Neural cell (in vitro differentiated cells): ENCODE data around the genes SCLT1 and PCDH18.

GRCh38 chr4:128517655-128518329 is 230.2 kb upstream of the PGRMC2 start:
- RAMPAGE, long total RNA, result no peak

GRCh38 chr4:128653409-128654142 is 155.9 kb upstream of the JADE1 start:
- RAMPAGE, long total RNA, result no peak

DNA sequence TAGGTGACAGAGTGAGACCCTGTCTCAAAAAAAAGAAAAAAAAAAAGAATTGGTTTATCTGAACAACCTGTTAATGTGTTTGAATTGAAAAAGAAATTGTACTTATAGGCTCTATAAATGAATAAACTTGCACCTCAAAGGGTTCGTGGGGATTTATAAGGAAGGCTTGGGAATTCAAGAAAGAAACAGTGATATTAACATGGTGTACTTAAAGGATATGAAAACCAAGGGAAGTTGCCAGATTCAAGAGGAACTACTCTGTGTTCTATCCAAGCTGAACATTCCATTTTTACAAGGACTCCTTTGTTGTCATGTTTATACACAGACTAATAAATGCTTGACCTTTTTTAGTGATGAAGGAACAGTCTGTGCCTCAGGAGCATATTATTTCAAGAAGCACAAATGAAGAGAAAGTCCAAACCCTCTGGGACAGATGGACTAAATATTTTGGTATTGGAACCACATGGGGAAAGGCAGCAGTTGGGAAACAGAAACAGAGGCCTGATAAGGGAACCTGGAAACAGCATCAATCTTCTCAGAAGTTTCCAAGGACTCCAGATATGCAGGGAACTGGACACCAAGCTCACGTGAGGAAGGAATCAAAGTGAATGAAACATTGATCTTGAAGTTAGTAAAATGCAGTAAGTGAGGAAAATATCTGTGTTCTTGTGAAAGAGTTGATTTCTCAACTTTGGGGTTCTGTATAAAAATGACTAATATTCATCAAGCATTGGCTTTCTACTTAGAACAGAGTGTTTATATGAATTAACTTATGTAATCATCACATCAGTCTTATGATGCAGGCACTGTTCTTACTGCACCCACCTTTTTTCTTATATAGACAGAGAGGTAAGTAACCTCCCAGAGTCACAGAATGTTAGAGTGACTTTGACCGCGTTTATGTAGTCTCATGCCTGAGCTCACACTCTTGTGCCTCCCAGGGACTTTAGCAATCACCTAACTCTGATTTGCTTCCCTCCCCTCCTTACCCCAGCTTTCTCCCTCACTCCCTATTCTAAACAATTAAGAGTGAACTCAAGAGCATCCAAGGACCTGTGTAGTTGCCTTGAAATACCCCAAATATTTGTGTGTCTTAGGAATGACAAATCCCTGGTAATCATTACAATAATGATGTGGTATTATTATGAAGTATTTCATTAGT is 149.0 kb upstream of the JADE1 start:
- RAMPAGE, long total RNA, result no peak

DNA sequence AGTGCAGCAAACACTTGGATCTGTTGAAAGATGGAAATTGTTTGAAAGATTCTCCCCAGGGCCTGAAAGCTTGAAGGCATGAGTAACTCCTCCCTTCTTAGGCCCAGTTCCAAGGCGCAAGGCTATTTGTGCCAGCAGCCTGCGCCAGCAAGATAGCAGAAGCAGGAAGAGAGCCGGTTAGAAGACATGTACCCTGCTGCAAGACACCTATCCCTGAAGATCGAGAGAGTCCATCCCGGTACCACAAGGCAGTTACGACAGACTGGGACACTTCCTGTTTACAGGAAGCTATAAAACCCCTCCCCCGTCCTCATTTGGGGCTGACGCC is 72.4 kb upstream of the JADE1 start:
- RAMPAGE, long total RNA, result no peak

DNA sequence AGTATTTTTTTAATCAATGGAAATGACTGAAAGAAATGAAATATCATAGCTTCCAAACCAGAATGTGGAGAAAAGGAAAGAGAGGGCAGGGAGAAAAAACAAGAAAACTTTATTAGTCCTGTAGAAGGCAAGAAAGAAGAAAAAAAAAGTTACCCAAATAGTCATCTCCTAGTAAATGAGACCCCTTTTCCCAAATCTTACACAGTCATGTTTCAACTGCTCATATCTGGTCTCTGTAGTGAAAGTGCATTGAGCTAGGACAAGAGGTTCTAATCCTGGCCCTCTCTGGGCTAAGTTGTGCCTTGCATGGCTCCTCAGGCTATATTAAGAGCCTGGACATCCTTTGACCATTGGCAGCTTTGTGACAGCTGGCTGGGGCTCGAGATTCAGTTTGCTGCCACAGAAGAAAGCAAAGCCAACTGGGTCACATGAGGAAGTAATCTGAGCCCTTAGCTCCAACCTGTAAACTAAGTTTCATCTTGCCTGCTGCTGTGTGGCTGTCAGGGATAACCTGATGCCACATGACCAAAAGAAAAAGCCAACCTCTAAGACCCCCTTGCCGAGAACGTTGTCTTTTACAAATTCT is 51.9 kb upstream of the JADE1 start:
- RAMPAGE, long total RNA, result no peak

DNA sequence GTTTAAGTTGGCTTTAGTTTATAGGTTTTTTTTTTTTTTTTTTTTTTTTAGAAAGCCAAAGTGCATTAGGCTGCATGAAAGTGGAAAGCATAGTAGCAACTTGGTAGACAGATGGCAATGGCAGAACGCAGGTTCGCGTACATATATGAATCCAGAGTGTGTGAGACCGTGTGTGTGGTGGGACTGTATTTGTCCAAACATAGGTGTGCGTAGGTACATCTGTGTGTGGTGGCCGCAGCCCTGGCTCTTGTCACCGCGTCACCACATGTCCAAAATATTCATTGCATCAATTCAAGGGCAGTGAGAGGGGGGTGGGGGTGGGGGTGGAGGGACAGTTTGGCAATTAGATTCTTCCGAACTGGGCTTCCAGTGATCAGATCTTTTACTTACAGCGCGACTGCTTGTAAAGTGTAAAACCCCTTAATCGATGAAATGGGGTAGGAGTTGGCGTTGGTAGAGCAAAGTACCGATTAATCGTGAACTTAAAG is 970 bp downstream of the JADE1 start:
- RAMPAGE, long total RNA, result no peak

DNA sequence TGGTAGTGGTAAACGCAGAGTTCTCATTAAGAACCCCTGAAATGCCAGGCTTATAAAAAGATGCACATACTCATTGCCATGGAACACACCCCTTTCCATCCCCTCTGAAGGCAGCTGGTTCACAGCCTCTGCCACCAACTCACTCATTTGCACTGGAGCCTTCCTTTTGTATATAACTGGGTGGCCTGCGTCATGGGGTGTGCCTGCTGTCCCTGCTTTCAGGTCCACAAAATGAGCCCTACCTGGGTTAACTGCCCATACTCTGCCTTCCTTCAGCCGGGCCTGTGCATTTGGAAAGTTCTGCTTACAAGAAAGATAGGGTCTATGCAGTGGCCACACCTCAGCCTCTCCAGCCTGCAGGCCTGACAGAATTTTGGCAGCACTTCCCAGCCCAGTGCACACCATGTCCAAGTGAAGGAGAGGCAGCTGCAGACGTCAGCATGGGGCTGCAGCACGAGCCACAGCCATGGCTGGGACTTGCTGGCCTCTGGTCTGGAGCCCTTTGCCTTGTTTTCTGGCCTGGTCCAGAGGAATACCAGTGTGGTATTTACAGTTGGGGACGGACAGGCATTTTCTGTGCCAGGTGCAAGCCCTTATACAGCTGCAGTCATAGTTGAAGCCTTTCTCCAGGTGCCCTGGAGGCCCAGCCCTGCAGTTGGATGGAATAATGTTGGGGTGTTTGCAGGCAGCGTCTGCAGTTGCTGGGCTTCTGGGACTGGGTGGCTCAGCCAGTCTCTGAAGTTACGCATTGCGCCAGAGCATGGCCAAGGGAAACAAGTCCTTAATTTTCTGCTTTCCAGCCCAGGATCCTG is 26.0 kb downstream of the JADE1 start:
- RAMPAGE, long total RNA, result no peak

GRCh38 chr4:128873733-128874302 is 64.3 kb downstream of the JADE1 start:
- RAMPAGE, long total RNA, result no peak

DNA sequence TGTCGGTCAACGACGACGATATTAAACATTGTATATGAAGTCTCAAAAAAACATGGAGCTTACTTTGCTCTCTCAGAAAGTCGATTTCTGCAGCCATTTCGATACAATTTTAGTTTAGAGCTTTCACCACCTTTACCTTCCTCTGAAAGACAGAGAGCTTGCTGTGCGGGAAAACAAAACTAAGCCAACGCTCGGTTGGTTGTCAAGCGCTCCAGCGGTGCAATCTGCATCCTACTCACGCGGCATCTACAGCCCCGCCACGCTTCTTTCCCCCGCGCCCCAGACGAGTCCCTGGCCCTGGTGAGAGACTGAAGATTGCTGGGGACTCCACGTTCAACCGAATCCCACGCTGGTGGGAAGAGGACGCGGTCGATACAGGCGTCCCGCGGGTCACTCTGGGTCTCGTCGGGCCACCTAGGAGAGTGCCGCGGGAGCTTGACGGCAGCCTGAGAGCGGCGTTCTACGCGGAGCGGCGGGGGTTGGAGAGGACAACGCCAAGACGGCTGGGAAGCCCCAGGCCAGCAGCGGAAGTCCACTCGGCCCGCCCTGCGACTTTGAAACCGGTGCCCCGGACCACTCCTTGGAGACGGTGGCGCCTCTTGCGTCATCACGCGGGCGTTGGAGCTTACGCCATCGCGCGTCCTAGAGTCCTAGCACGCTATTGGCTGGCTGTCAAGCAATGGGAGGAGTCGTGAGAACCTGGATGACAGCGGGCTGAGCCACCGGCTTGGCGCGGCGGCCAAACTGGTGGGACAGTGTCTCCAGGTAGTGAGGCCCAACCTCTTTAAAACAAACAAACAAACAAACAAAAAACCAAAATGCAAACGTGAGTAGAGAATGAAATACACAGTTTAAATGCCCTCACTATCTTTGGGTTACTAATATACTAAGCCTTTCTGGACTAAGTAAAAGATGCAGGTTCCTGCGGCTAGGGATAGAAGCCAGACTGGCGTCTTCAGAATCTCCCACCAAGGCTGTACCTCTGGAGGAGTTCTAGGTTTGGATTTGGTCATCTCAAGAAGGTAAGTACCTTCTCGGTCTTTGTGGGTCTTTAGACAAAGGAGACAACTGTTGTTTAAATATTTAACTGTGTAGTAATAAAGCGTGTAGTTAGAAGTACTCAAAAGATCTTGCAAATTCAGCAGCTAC is at the start of gene SCLT1:
Gene SCLT1 (minus strand): TSS at position 533 of the 1,149 bp plus-strand sequence.
- RAMPAGE, long total RNA, result start-site peak on the plus strand centred at position 709 of the sequence, 54 bp wide, 63 and 267 reads in 2 replicates

DNA sequence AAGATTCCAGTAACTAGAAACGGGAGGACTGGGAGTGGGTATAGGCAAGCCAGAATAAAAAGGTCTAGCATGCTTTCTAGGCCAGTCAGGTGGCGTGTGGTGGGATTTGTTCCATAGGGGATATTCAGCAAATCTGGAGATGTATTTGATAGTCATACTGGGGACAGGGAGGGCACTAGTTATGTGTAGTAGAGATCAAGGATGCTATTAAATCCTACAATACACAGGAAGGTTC is 927.9 kb downstream of the C4orf33 start:
- RAMPAGE, long total RNA, result no peak

DNA sequence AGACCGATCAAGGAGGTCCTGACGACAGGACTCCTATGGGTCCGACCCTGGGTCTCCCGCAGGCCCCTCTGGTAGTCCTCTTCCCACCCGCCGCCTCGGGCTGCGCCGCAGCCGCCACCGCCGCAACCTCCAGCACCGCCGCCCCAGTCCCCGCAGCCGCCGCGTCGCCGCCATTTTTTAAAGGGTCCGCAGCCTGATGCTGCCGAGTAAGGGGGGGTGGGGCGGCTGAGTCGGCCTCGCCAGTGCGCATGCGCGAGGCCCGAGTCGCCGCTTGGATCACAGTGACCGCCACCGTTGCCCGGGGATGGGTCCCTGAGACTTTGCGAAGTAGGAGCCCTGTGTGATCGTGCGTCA is 1421.8 kb upstream of the PCDH10 start:
- RAMPAGE, long total RNA, result no peak

GRCh38 chr4:133151856-133152467 is 2.9 kb downstream of the PCDH10 start:
- RAMPAGE, long total RNA, result no peak

GRCh38 chr4:135447457-135448225 is 1246.1 kb upstream of the PABPC4L start:
- RAMPAGE, long total RNA, result no peak

GRCh38 chr4:137532117-137532868 is at the start of gene PCDH18:
Gene PCDH18 (minus strand): TSS chr4:137532494.
- RAMPAGE, long total RNA, result start-site peak on the minus strand at chr4:137532458-137532514, 11 and 11 reads in 2 replicates

- RAMPAGE, long total RNA, result no peak
Measured at GRCh38 chr4:137811164-137811549, 278.9 kb upstream of the PCDH18 start.

- RAMPAGE, long total RNA, result no peak
Measured at GRCh38 chr4:138981812-138982207, 33.8 kb upstream of the NOCT start.

DNA sequence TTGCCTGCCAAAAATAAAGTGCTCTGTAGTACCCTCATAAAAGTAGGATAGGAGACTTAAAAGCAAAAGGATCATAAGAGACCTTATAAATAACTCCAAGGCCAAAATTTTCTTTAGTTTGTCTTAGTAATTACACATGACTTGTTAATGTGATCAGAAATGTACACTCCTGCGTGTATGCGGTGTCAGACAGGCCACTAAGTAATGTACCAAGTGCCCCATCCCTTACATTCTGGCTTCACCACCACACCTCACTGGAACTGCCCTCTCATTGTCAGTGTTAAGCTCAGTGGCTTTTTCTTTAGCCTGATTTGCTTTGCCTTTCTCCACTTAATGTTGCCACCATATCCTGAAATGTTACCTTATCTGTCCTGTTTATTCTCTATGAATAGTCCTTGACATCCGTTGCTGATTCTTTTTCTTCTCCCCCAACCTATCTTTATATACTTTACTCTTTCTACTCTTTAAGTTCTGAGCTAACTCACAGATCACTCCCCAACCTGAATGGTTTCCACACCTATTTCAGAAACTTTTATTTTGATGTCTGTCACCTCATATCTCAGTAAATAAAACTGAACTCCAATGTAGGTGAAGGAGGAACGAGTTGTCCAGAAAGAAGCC is 38.9 kb downstream of the NOCT start:
- RAMPAGE, long total RNA, result no peak

GRCh38 chr4:139082728-139083317 is 67.2 kb downstream of the NOCT start:
- RAMPAGE, long total RNA, result no peak

DNA sequence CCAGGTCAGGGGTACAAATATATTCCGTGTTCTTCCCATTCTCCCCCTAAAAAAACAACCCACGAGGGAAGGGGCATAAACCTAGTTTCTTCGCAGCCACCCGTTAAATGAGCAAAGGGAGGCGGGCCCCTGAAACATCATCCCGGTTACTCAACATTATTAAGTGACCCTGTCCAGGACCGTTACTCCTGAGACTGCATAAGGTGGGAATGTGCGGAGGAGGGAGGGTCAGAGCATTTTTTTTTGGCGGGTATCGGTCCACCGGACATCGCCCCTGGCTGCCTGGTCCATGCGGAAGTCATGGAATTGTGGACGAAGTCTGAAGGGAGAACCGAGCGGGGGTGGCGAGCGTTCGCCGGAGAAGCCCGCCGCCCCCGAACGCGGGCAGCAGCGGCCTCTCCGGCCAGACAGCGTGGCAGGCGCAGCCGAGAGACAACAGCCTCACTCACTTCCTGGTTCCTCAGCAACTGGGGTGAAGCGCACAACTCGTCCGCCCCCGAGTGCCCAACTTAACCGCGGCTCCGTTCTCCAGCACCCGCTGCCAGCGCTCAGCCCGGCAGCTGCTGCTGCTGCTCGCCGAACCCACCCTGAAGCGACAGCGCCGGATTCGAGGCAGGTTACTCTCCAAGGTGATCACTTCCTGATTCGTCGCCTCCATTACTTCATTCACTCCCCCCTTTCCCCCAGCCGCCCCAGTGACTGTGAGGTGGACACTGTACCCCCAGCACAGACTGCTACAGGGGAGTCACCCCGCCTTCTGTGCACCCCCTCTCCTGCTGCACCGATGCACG is 67.9 kb downstream of the NOCT start:
- RAMPAGE, long total RNA, result no peak

GRCh38 chr4:139159353-139159991 is 17.5 kb downstream of the ELF2 start:
- RAMPAGE, long total RNA, result no peak